Frontal cortex (tissue), 2 donors: ENCODE results near the genes HSD17B10, TRO, PAGE3 and NLRP2B.

DNA sequence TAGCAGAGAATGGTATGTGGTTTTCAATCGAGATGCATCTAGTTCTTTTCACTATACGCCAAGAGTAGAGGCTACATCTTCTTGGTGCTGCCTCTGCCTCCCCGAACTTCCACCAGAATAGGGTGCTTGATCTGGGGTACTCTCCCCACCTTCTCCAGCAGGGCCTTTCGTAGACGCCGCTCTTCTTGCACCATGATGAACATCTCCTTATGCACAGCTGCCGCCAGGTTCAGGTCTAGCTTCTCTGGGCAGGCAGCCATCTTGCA is 23.7 kb downstream of the KDM5C start:
- RAMPAGE, long total RNA, result no peak

- RAMPAGE, long total RNA, result no peak
Observed at GRCh38 chrX:53266723-53267219, 41.8 kb upstream of the KDM5C start.

- RAMPAGE, long total RNA, result no peak
Observed at GRCh38 chrX:53306671-53307067, 14.5 kb downstream of the IQSEC2 start.

GRCh38 chrX:53423085-53423685 is 512 bp downstream of the RIBC1 start:
- RAMPAGE, long total RNA, result no peak

DNA sequence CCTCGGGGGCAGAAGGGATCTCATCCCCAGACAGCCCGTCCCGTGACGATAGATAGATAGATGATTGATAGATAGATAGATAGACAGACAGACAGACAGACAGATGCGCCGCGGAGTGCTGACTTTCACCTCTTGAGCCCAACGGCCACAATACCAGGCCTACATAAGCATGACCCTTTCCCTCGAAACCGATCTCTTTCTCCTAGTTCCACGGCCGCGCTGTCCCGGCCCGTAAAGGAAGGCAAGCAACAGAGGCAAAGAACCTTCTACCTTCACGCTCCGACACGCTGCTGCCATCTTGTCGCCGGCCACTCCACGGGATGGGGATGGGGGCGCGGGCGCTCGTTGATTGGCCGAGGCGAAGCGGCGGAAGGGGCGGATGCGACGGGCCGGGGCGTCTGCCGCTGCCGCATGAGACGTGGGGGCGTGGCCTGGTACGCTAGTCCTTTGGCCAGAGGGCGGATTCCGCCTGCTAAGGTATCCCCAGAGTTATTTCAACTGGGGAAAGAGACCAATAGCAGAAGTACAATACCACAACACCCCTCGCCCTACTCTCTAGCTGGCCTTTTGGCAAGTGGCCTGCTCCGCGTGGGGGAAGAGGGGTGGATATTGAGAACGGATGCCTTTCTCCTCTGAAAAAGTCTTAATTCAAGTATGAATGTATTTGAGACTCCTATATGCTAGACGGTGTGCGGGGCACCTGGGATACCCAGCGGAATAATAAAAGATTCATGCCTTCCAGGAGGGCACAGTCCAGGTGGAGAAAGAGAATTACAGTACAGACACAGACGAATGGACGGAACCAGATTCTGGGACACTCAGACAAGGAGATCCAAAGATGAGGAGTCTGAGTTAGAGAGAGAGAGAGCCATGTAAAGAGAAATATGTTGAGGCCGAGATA is at the start of gene HSD17B10:
Gene HSD17B10 (minus strand): TSS at position 322 of the 901 bp plus-strand sequence.
- RAMPAGE, long total RNA, result no peak

DNA sequence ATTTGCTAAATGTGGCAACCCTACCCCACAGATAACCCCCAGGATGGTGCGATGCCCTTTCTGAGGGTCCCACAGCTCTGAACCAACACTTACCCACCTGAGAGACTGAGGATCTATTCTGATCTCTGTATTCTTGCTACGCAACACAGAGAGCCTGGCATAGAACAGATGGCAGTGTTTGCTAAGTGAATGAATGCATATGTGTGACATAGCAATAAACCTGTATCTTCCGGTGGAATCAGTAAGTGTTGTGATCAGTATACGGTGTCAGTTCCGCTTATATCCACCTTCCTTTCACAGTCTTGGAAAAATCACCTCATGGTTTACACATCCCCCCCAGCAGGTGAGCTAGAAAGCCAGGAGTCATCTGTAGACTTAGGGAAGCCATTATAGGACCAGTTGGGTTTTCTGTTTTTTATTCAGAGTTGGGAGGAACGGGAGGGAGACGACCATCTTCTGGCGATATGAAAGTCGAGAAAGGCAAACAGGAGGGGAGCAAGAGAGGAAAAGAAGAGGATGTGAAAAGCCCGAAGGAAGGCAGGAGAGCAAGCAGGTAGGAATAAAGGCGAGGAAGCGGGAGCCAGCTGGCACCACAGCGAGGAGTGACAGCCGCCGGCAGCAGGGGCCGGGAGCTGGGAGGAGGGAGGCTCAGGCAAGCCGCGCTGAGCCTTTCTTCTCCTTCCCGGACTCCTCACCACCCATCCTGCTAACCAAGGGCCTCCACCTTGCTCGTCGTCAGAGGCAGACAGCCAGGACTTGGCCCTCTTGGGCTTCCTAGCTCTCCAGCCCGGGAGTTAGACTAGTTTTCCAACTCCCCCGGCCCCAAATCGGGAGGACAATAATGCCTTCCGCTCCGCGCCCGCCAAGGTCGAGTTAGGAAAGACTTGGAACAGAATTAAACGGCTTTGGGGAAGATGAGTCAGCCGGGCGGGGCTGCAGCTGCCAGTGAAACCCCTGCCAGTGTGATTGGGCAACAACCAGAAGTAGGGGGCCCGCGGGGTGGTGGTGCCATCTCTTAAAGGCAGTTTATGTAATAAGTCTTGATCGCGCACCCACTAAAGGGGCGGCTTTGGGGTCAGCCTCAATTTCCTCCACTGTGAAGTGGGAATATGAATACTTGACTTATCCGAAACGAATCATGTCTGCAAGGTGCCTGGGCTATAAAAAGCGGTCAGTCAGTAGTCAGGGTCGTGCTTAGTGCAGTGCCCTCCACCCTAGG is 6.3 kb upstream of the HSD17B10 start:
- RAMPAGE, long total RNA, result no peak

DNA sequence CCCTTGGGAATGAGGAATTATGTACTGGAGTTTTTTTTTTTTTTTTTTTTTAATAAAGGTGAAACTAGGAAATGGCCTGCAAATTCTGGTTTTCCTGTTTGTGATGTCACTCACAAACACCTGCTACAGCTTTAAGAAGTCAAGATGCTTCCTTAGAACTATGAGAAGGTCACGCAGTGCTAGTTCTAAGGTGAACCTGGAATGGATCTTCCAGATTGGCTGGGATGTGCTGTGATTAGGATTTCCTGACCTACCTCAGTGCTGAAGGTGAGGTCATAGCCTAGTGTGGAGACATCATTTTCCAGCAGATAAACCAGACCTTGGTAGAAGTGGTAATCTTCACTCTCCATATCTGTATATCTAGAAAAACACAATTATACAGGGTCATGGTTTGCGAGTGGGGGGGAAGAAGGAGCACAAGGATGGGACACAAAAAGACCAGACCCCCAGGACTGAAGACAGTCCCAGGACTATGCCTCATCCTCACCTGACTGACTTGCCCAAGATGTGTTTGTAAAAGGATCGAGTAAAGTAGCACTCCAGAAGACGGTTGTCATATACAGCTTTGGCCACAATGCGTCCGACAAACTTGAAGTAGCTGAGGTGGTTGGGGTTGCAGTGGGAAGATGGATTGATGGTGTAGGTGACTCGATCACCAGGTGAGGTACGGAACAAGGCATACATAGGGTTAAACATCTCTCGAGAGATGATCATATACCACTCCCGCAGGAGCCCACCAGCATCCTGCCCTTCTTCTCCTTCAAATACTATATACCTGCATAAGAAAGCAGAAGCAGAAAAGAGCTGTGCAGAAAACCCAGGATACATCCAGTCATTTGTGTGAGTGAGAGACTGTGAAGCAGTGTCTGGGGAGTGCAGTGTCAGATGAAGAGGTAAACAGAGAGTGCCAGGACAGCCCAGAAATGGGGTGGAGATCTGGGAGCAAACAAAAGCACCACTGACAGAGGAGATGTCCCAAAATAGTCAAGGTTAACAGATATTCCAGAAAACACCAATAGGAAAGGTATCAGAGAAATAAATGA is 102.0 kb upstream of the HSD17B10 start:
- RAMPAGE, long total RNA, result no peak

DNA sequence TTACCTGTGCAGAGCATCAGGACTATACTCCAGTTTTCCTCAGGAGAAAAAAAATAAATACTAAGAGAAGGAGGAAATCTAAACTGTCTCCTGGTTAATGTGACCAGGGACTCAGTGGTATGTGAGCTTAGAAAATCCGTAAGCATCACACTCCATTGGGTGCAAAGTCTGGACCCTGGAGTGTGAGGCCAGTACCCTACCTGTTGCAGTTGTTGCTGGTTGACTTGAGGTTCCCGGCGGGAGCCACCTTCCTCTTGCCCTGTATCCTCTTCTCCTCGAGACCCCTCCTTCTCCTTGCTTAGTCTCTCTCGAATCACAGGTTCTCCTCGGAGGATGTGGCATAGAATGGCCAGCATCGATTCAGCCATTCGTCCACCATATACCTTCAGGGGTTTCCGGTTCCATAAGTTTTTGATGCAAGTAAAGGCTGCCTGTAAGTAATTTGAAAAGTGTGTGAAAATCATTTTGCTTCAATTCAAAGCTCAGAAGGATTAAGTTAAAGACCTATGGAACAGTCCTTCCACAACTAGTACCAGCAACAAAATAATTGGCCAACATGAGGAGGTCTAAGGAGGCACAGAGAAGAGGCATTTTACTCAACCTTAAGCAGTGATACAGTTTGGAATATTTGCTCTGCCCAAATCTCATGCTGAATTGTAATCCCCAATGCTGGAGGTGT is 94.2 kb downstream of the HUWE1 start:
- RAMPAGE, long total RNA, result no peak

DNA sequence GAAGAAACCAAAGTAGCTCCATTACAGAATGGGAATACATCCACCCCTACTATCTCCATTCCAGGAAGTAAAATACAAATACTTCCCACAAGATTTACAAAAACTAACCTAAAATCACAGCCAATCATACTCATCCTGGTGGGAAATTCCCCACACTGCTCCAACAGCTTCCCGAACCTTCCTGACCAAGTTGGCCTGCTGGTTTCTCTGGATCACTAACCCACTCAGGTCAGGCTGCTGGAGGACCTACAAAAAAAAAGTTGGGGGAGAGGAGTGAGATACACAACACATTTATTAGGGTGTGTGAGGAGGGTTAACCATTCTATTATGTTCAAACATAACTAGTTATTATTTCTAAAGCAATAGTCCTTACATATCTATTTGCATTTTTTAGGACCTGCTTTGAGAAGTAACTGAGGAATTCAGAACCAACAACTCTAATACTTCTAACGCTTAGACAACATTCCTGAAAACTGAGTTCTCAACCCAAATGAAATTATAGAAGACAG is 6.5 kb downstream of the HUWE1 start:
- RAMPAGE, long total RNA, result no peak

- RAMPAGE, long total RNA, result no peak
Observed at GRCh38 chrX:53713798-53714409, 27.4 kb upstream of the HUWE1 start.

DNA sequence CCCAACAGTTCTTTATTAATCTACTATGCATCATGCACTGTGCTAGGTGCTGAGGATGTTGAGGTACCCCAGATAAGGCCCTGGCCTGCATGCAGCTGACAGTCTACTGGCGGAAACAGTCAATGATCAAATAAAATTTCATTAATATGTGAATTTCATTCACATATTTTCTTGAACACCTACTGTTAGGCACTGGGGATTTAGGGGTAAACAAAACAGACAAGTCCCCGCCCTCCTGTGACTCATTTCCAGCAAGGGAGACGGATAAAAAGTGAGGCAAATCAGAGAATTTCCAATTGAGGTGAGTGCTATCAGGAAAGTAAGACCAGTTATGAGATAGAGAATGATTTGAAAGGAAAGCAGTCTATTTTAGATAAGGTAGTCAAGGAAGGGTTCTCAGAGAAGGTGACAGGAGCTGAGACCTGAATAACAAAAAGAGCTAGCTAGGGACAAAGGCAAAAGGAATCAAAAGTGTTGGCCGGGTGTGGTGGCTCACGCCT is 3.2 kb upstream of the PHF8 start:
- RAMPAGE, long total RNA, result no peak

DNA sequence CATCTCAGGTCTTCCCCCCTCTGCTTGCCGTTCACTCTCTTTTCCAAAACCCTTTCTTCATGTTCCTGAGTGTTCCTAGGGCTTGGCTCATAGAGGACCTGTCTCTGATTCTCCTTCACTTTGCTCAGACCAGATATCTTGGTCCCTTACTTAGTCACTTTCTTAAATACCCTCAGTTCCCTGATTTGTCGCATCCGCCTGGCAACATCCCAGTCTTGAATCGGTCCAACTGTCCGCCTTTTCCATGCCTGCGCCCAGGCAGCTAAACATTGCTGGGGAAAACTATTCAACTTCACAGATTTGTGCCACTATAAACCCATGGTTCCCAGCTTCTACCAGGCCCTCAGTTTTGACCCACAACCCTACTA is 371 bp upstream of the FGD1 start:
- RAMPAGE, long total RNA, result no peak

- RAMPAGE, long total RNA, result start-site peak on the plus strand at chrX:54920818-54920862, 2,880 and 575 reads in 2 replicates
Observed at GRCh38 chrX:54920455-54920990, at the start of gene TRO. Gene TRO (plus strand): TSS chrX:54920824.

GRCh38 chrX:55264667-55265144 is at the start of gene PAGE3:
Gene PAGE3 (minus strand): TSS chrX:55264916.
- RAMPAGE, long total RNA, result no peak

DNA sequence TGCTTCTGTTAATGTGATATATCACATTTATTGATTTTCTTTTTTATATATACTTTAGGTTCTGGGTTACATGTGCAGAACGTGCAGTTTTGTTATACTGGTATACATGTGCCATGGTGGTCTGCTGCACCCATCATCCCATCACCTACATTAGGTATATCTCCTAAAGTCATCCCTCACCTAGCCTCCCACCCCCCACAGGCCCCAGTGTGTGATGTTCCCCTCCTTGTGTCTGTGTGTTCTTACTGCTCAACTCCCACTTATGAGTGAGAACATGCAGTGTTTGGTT is 45.0 kb downstream of the FOXR2 start:
- RAMPAGE, long total RNA, result no peak

DNA sequence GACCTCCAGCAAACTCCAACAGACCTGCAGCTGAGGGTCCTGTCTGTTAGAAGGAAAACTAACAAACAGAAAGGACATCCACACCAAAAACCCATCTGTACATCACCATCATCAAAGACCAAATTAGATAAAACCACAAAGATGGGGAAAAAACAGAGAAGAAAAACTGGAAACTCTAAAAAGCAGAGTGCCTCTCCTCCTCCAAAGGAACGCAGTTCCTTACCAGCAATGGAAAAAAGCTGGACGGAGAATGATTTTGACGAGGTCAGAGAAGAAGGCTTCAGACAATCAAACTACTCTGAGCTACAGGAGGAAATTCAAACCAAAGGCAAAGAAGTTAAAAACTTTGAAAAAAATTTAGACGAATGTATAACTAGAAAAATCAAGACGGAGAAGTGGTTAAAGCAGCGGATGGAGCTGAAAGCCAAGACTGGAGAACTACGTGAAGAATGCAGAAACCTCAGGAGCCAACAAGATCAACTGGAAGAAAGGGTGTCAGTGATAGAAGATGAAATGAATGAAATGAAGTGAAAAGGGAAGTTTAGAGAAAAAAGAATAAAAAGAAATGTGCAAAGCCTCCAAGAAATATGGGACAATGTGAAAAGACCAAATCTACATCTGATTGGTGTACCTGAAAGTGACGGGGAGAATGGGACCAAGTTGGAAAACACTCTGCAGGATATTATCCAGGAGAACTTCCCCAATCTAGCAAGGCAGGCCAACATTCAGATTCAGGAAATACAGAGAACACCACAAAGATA is 47.2 kb upstream of the KLF8 start:
- RAMPAGE, long total RNA, result no peak

DNA sequence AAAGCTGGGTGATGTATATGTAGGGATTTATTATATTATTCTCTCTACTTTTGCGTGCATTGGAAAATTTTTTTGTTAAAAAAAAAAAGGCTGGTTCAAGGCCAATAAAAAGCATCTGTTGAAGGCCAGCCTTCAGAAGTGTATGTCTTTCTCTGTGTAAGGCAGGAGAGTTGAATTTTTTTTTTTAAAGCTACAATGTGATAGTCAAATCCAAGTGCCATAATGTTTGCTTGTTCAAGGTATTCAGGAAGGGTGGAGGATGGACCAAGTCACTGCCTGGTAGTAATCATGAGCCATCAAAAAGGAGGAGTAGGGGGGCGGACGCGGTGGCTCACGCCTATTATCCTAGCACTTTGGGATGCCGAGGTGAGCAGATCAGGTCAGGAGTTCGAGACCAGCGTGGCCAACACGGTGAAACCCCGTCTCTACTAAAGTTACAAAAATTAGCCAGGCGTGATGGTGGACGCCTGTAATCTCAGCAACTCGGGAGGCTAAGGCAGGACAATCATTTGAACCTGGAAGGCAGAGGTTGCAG is 943 bp downstream of the NBDY start:
- RAMPAGE, long total RNA, result no peak

DNA sequence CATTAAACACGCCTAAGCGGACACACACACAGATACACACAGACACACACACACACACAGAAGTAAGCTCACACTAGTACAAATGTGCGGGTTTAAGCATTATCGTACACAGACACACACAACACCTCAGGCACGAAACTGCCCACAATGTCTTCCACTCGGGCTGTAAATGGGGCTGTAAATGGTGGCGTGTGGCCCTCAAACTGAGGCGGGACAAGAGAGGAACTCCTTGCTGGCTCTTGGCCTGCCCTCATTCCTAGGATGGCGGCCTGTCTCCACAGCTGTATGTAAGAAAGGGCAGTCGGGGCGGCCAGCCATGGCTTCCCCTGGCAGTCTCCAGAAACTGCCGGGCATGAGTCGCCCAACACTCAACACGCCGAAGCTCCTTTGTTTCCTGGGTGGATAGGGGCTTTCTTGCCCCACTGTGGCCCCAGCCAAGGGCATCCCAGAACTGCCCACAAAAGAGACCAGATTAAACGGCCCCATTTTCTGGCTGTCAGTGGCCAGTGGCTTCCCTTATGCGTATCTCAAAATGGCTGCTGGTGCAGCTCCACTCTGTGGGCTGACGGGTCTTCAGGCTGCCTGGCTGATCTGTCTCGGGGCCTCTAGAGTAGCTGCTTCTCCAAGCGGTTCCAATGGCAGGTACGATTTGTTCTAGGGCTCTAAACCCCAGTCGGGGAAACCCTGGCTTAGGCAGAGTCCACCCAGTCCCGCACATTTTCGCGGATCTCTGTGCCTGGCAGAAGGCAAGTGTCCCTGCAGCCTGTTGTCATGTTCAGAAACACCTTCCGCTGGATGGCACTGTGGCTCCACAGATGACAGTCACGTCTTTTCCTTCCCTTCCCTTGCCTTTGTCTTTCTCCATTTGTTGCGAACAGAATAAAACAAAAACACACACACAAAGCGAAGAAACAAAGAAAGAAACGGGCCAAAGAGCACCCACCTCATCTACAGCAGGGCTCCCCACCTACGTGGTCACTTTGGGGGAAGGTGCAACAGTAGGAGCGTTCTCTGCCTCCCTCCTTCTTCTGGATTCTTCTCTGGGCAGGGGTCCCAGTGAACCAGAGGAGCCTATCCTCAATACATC is 54.2 kb downstream of the NBDY start:
- RAMPAGE, long total RNA, result no peak

GRCh38 chrX:56786731-56787399 is 57.8 kb downstream of the NBDY start:
- RAMPAGE, long total RNA, result no peak

GRCh38 chrX:57679966-57680493 is at the start of gene NLRP2B:
Gene NLRP2B (minus strand): TSS chrX:57680260.
- RAMPAGE, long total RNA, result no peak